Glomerular endothelial cell (primary cell): ENCODE data around the genes TCF23 and NRBP1.

GRCh38 chr2:27148574-27149393 lies at the start of gene TCF23:
TSS of gene TCF23 (plus strand) at chr2:27149004.
- RAMPAGE, long total RNA, result no peak

DNA sequence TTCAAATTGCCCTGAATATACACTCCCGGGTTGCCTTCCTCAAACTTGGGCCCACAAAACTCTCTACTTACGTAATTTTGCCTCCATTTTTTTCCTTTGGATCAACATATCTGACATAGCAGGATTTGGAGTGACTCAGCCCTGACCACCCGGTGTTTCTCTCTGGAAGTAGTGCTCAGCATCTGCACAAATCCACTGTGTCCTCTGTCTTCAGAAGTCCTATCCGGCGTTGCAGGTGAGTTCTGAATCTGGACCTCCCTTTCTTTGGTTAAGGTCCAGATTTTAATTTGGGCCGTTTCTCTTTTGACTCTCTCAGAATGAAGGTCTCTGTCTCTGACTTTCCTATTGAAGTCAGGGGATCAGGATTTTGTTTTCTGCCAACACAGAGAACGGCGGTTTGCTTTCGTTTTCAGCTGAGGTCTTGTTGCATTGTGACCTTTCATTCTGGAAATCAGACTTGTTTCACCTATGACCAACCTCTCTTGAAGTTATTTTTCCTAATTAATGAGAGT lies 13.5 kb downstream of the TCF23 start:
- RAMPAGE, long total RNA, result no peak

DNA sequence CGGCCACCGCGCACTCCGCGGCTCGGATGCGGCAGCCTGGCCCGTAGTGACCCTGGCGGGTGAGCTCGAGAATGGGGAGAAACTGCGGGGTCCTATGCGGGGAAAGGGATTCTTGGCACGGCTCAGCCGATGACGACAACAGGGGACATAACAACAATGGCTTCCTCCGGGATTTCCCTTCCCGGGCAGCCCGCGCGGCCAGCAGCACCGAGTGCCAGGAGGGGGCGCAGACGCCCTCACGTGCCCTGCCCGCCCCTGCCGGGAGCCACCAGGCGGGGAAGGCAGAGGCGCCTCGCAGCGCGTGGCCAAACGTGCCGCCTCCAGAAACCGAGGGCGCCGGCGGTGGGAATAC lies 2.1 kb upstream of the SLC30A3 start:
- RAMPAGE, long total RNA, result no peak

DNA sequence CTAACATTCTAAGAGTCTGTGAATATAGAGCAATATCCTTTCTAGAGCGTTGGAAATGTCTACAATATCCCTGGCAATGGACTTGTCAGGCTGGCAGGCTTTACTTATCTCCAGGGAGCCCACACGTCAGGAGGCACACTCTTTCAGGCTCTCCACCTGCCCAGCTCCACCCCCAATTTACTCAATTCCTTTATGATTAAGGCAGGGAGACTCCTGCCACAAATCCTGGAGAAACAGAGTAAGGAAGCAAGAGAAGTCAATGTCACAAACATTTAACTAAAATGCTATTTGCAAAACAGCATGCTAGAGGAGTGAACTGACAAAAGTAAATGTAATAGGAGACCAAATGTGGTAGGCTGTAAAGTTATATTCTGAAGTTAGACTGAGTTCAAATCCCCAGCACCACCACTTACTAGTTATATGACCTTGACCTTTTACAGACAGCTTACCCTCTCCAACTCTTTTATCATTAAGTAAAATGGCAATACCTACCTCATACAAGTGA lies 1.1 kb upstream of the MPV17 start:
- RAMPAGE, long total RNA, result no peak

GRCh38 chr2:27381129-27381827 lies 744 bp upstream of the ZNF513 start:
- RAMPAGE, long total RNA, result no peak

DNA sequence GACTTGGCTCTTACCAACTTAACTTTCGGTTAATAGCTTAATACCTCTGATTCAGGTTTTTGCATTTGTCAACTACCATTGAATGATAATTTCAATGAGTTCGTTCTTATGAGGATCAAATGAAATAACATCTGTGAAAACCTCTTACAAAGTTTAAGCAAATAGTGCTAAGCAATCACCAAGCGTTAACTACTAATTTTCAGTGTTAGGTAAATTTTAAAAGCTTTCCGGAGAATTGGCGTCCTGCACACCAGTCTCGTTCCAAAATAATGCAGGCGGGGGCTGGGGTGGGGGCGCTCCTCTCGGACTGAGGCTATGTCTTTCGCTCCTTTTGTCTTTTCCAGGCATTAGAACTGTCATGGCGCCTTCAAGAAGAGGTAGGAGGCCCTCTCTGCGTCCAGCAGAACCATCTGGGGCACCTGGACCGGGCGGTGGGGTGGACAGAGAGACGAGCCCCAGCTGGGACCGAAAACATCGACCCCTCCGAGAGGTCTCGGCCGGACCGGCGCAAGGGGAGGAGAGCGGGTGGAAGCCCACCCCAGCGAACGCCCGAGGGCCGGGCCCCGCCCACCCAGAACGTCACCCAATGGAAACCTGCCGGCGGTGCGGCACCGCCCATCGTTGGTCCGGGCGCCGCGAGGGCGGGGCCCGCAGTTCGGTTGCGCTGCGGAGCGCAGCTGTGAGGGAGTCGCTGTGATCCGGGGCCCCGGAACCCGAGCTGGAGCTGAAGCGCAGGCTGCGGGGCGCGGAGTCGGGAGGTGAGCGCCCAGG lies at the start of gene NRBP1:
Gene NRBP1, plus strand, starts transcription at position 658 of the 771 bp plus-strand sequence.
- RAMPAGE, long total RNA, result start-site peak on the plus strand centred at position 680 of the sequence, 84 bp wide, 1,635 and 2,128 reads in 2 replicates

GRCh38 chr2:27496953-27497559 lies 417 bp downstream of the GCKR start:
- RAMPAGE, long total RNA, result no peak

DNA sequence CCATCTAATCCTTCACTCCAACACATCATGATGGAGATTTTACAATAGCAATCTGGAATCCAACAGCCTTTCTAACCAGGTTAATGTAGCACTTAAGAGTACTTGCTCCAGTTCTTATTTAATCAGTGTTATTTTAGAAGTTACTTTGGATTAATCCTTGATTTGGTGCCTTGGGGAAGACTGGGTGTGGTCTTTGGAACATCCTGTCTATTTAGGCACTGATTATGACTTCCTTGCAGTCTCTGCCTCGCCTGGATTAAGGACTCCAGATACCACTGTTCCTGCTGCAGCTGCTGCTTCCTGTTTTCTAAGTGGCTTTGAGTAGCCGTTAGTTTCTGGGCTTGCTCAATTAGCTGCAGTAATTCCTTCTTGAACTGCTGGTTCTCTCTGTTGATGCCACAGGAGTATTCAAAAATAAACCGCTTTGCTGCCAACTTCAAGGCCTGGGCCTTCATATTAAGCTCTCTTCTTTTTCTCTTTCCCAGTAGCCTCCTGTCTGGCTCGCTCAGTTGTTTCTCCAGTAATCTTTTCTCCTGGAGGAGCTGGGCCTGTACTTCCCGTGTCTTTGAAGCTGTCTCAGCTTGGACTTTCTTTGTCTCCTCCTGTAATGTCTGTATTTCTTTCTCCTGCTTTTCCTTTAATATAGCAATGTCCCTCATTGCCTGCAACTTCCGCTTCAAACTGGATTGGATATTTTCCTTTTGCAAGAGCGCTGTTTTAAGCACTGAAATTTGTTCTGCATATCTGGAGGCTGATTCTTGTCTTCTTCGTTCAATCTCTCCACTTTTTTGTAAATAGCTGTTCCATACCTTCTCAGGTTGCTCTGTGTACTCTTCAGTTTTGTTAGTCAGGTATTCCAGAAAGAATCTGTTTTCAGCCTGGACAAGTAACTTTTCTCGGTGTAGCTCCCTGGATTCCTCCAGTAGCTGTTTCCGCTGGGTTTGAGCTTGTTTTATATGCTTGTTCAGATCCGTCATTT lies 1.7 kb downstream of the CCDC121 start:
- RAMPAGE, long total RNA, result no peak

- RAMPAGE, long total RNA, result no peak
These were observed 5.1 kb downstream of the SLC4A1AP start for GRCh38 chr2:27668612-27669421.

- RAMPAGE, long total RNA, result no peak
These were observed 13.8 kb downstream of the SLC4A1AP start for GRCh38 chr2:27677476-27677951.

- RAMPAGE, long total RNA, result no peak
These were observed 40.0 kb downstream of the SLC4A1AP start for GRCh38 chr2:27703768-27703967.

DNA sequence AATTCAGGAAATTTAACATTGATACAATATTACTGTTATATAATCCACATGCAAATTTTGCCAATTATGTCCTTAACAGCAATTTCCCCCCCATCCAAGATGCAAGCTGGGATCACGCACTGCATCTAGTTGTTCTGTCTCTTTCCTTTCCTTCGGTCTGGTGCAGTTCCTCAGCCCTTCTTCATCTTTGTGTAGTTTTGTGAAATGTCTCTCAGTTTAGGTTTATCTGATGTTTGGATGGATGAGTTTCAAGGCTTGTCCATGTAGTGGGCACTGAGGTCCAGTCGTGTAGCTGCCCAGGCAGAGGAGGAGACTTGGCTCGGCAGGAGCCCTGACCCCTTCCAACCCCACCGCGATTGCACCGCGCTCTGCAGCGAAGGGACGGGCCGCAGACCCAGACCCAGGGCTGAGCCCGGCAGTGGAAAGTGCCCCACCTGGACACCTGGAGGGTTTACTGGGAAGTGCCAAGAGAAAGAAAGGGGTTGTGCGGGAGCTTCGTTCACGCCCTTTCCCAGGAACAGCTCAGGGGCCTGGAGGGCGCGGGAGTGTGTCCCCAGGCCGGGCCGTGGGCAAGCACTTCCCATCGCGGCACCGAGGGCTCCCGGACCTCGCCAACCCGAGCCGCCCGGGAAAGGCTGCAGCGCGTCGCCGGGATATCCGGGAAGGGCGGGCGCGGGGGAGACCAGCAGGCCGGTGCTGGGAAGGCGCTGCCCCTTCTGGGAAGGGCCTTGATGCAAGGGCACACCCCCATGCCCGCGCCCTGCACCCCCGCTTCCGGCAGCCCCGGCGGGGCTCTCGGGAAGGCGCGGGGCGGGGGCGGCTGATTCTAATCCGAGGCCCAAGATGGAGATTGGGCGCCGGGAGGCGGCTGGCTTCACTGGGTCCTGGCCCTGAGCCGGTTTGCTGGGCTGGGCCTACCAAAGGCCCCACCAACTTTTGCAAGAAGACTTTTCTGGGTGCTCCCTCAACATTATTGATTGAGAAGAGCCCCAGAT lies 36.2 kb upstream of the MRPL33 start:
- RAMPAGE, long total RNA, result no peak

GRCh38 chr2:27921928-27922621 lies 31.5 kb downstream of the BABAM2 start:
- RAMPAGE, long total RNA, result no peak

GRCh38 chr2:27946199-27946871 lies 55.8 kb downstream of the BABAM2 start:
- RAMPAGE, long total RNA, result no peak

DNA sequence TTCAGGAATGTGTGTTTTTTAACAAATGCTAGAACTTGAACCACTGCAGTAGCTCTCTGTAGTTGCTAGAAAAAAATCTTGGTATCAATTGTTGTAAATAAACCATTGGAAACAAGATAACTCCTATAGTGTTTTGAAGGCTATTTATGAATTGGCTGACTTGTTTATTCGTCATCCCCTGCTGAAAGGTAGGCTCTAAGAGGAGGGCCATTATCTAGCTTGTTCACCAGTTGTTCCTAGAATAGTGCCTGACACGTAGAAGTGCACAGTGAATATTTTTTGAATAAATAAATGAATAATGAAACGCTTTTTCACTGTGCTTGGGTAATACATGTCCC lies 211.4 kb downstream of the BABAM2 start:
- RAMPAGE, long total RNA, result no peak

DNA sequence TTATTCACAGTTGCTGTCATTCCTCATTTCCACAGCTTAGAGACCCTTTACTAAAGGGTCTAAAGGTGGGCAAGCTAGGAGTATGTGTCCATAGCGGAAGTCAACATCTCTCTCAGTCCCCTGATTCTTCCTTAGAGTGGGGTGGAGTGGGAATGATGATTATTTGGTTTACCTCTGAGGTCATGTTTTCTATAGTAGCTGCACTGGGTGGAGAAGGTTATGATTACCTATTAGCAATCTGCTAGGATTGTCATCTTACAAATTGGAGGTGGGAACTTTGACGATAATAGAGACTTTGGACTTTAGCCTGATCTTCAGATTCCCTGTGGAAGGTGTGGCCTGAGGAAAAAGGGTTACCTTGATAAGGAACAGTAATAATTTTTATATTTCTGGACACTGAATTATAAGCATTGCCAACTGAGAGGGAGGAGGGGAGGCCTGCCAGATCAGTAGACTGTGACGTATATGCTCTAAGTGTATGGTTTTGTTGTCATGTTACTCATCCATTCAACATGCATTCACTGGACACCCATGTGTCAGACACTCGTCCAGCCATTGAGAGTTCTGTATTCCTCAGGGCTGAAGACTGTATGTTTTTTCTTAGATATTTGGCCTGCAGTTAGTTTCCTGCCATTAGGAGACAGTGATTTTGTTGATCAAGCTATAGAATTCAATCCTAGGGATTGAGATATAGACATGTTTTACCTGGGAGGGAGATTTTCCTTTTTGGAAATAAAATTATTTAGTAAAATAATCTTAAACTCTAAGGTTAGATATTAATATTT lies 183.3 kb upstream of the FOSL2 start:
- RAMPAGE, long total RNA, result no peak

GRCh38 chr2:28269145-28269989 lies 123.3 kb upstream of the FOSL2 start:
- RAMPAGE, long total RNA, result no peak

DNA sequence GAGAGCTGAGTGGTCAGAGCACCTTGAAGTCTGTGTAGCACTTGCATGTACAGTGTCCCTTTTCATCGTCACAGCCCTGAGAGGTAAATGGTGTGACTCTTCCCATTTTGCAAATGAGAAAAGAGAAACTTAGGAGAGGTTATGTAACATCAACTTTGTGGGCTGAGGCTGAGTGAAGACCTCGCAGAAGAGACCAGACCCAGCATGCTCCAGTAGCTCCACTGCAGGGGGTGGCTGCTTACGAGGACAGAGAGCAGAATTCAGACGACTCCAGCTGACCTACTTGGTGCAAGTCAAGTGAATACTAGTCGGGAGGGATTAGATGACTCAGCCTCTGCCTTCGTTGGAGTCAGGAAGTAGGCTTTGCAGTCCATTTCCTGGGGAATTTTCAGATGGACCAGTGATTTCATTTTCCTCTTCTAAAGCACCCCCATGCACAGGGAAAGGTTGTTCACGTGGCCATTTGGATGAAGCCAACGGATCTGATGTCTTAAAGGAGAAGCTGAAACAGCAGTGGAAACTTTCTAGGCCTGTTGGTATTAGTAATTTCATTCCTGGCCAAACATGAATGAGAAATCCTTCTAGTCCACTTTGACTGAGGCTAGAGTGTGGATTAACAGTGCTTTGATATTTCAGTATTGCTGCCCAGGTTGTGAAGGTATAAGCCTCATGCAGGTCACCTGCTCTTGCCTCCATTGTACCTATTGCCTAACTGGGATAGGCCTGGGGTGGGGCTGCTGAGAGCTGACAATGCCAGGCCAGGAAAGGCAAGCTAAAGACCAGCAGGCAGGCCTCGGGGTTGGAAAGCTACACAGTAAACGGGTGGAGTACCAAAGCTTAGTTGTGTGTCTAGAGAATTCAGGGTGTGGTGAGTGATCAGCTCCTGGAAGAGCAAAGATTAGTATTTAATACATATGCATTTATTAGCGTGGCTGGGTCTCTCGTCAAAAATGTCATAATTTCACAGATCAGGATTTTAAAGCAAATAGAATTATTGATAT lies 117.6 kb upstream of the FOSL2 start:
- RAMPAGE, long total RNA, result no peak

GRCh38 chr2:28327093-28327434 lies 65.6 kb upstream of the FOSL2 start:
- RAMPAGE, long total RNA, result no peak

DNA sequence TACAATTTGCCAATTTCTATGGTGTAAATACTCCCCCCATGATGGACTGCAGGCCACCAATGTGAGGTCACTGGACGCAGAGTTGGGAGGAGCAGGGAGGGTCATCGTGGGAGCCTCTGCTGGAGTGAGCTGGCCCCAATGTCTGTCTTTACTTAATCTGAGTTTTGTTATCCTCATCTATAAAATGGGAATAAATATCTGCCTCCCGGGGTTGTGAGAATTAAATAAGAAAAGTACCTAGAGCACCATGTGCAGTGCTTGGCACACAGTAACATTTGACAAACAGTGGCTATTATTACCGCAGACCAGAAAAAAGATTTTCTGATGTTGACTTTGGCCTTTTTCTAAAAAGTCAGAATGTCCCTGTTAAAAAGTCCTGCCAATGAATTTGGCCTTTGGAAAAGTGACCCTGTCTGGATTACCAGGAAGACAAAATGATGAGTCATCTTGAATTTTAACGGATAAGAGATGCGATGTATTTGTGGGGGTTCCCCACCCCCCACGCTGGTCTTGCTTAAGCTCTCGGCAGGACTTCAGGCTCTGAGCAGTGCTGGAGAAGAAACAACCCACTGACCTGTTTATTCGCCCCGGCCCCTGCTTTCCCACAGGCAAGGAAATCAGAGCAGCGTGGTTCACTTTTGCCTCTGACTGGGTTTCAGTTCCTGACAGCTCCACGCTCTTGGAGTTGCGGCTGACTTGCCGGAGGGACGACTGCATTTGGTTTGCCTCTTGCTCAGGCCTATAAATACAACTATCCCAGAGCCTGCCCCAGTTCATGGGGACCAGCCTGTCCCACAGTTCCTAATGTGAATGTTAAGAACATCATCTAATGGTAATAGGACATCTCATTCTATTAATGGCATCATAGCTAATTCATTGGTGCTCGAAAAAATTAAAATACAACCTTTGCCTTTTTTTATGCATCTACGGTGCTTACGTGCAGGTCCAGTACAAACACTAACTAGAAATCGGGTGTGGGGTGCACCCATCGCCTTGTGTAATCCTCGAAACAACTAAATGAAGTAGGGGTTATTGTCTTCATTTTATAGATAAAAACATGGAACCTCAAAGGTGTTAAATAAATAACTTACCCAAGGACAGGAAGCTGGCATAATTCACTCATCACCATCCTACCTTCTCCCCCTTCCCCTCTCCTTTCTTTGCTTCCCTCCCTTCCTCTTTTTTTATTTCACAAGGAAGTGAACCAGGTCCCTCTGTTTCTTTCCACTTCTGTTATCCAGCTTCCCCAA lies 50.1 kb upstream of the FOSL2 start:
- RAMPAGE, long total RNA, result no peak